Mesenchymal stem cell of Wharton's jelly (primary cell): ENCODE results near the genes MIGA2 and DOLPP1.

DNA sequence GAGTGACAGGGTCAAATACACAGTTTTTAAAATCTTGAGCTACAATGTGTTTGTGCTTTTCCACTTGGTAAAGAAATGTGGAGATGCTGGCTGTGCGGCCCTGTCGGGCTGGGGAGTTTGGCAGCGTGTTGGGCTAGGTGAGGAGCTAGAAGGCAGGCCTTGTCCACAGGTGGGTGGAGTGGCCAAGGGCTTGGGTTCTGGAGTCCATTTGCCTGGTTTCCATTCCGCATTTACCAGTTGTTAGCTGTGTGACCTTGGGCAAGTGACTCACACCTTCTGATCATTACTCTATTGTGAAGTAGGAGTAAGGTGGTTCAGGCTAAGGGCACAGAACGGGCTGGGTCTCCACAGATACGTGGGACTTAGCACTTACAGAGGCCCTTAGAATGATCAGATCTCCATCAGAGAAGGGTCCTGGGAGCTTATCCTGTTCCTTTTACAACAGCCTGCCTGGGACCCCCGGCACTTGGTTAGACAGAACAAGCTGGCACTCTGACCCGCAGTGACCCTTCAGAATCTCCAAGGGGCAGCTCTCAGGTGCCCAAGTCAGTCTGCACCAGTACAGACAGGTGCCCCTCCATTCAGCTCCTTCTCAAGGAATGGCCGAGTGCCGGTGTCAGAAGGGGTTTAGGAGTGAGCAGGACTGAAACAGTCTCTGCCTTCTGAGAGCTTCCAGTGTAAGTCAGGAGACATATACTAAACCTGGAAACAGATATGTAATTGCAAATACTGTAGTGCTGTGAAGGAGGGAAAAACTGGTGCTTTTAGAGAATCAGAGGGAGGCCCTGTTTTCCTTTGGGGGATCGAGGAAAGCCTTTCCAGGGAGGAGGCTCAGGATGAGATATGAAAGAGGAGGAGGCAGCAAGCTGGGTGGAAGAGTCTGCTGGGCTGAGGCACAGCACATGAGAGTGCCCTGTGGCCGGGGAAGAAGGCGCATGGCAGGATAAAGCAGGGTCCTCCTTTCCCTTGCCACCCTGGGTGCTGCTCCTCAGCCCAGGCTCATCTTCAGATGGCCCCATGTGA lies 6.5 kb downstream of the TBC1D13 start:
- CAGE, long polyA plus RNA = no peak

DNA sequence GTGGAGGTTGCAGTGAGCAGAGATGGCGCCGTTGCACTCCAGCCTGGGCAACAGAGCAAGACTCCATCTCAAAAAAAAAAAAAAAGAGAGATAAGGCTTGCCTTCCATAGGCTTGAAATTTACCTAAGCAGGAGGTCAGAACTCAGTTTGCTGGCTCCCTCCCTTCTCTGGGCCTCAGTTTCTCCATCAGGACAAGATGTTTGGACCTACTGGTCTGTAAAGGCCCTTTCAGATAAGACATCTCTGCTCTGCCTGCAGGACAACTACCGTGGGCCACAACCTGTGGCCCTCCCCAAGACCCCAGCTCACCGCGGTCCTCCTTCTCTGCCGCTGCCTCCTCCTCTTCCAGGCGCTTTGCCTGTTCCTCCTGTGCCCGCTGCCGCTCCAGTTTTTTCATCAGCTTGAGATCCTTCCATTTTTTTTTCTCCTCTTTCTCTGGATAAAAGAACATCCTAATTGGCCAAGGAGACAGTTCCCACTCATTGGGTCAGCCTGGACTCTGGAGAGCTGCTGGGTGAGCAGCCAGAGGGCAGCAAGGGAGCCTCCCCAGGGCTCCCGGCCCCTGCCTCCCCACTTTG lies 1.1 kb downstream of the SPOUT1 start:
- CAGE, long polyA plus RNA = no peak

- CAGE, long polyA plus RNA = no peak
Observed at GRCh38 chr9:128883642-128884693, 2.0 kb downstream of the LRRC8A start.

- CAGE, long polyA plus RNA = no peak
Observed at GRCh38 chr9:128899322-128900331, 17.7 kb downstream of the LRRC8A start.

DNA sequence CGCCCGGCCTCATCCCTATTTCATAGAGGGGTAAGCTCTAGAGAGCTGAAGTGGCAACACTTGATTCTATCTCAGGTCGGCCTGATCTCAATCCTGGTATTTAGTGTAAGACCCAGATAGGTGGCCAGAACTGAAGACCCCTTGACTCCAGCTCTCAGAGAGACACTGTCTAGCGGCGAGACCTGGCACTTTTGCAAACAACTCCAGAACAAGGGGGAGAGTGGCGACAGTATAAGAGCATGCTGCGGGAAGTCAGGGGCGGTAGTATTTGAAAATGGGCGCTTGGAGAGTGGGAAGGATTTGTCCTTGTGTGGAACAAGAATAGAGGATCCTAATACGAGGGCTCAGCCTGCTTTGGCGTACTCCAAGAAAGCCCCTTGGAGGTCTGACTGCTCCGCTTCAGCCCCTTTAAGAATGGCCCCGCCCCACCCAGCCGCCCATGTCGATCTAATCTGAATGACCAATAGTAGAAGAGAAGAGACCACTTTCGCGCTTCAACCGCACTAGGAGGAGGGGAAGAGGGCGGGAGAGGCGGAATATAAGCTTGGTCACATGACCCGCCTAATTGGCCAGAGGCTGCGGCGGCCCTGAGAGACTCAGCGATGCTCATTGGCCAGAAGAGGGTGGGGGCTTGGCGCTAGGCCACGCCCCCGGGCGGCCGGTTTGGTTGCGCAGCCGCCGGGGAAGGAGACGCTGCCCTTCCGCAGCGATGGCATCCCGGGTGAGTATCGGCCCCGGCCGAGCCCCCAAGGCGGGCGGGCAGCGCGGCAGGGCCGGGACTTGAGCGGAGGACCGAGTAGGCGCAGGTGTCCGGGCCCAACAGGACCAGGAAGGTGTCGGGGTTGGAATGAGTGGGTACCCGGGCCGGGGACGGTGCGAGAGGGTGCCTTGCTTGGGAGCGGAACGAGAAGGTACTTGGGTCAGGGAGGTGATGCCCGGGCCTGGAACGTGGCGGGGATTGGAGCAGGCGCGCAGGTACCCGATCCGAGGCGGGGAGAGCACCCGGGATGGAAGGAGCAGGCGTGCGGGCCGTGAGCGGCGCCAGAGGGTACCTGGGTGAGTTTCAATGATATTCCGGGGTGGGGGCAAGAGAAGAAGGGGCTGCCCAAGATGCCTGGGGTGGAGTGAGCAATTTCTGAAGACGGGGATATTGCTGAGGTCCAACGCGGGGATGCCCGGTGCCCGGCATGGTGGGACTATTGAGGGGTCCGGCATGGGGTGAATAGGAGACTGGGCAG lies at the start of gene MIGA2:
TSS of gene MIGA2 (plus strand) at position 666 of the 1,238 bp plus-strand sequence.
- CAGE, long polyA plus RNA = no peak

DNA sequence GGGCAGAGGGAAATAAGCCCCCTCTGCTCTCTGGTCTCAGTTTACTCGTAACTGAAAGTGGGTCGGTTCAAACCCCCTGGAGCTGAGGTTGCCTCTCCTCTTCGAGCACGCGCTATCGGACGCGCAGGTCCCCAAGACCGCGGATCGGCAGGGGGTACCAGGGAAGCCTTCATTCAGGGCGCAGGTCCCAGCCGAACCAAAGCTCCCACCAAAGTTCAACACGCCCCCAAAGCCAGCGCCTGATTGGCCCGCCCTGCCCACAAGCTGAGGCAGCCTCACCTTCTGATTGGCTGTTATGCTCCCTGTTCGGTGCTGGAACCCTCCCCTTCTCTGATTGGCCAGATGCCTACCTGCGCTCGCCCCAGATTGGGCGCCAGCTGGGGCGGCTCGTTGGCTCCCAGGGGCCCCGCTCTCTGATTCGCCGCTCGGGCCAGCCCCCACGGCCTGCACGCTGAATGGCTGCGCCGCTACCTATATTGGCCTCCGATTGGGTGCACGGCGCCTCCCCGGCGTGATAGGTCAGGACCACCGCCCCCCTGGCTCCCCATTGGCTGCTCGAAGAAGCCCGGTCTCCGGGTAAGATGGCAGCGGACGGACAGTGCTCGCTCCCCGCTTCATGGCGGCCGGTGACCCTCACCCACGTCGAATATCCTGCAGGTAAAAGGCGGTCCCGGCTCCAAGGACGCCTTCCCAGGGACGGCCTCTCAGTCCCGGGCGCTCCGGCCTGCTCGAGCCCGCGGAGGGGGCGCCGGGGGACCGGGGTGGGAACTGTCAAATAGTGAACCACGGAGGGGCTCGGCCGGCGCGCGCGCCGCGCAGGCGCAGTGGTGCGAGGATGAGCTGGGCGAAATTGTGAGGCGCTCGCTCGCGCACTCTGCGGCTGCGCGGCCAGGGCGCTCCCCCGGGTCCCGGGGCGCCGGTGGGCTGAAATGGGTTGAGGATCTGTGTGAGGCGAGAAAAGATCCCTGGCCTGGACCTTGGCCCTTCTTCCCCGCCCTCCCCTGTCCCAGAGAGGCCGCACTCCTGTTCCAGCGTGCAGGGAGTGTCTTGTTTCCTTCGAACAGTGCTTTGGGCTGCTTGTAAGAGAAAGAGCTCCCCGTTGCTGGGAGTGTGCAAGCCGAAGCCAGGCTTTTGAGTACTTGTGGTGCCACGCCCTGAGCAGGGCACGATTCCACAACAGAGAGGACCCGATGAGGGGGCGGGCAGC lies at the start of gene DOLPP1:
TSS of gene DOLPP1 (plus strand) at position 561 of the 1,207 bp plus-strand sequence.
- CAGE, long polyA plus RNA = no peak

DNA sequence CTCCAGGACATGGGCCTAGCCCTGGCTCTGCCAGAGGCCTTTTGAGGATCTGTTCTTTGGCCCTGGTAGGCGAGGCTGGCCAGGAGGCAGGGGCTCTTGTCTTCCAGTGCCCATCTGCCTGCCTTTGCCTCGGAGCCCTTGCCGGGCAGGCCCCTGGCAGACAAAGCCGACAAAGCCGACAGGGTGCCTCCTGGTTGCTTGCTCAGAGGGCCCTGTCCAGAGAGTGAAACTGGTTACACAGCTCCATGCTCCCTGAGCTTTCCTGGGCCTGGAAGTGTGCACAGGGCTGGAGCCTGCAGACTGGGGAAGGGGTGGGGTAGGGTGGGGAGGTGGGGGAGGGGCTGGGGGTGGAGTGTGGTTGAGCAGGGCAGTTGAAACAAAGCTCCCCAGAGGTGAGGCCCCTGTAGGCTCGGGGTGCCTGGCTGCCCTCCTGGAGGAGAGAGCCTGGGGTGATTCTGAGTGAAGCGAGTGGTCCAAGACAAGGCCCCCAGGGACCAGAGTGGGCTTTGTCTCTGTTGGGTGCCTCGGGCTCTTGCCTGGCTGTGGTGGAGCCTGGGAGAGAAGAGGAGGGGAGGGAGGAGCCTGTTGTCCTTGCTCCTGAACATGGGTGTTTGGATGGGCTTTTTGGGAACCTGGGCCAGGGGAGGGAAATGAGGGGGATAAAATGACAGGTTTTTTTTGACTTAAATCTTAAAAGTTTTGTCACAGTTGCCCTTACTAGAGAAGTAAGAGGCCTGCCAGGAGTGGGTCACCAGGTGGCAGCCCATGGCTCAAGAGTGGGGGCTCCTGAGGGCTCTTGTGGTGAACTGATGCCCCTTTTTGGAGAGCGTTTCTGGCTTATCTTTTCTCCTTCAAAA lies 29.5 kb downstream of the PTPA start:
- CAGE, long polyA plus RNA = no peak

GRCh38 chr9:129147332-129147760 lies 30.7 kb downstream of the IER5L start:
- CAGE, long polyA plus RNA = no peak

DNA sequence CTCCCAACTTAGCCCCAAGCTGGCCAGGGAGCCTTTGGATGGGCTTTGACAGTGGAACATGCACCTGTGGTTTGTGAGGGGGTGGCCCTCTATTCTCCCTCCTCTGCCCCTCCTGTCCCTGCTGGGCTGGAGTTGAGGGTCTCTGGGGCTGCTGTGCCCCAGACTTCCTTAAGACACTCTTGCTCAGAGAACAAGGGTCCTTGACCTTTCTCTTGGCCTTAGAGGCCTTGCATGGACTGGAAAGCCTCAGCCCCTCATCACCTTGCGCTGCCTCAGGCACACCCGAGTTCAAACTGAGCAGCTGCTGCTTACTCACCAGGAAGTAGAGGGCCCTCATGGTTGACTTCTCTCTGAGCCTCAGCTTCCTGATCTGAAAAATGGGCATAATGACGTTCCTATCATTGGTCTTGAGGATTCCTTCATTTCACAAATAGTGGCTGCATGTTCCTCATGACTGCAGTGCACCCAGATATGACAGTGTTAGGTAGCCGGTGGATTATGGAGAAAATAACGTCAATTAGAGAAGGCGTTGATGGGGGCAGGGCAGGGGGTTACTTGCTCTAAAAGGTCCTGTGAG lies 28.7 kb downstream of the IER5L start:
- CAGE, long polyA plus RNA = no peak

GRCh38 chr9:129178383-129178867 lies 364 bp upstream of the IER5L start:
- CAGE, long polyA plus RNA = no peak

DNA sequence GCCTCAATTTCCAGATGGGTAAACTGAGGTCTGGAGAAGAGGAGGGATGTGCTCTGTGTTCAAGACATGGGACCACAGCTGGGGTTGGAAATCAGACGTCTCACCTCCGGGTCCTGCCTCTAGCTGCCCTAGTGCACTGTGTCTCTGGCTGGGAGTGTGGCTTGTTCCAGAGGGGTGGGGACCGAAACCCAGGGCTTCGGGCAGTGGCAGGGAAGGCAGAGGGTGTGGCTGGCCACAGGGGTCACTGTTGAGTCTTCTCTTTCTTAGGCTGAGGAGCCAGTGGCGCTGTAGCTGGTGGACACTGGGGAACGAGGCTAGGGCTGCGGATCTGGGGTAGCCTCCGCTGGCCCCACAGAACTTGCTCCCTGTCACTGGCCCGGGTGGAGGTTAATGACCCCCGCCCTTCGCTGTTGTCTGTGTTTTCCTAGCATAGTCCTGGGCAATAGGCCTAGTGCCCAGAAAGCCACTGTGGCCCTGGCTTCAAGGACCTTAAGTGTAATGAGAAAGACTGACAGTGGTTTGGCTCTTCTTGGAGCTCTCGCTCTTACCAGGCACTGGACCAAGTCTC lies 4.6 kb upstream of the IER5L start:
- CAGE, long polyA plus RNA = no peak

GRCh38 chr9:129202634-129203110 lies 24.6 kb upstream of the IER5L start:
- CAGE, long polyA plus RNA = no peak

DNA sequence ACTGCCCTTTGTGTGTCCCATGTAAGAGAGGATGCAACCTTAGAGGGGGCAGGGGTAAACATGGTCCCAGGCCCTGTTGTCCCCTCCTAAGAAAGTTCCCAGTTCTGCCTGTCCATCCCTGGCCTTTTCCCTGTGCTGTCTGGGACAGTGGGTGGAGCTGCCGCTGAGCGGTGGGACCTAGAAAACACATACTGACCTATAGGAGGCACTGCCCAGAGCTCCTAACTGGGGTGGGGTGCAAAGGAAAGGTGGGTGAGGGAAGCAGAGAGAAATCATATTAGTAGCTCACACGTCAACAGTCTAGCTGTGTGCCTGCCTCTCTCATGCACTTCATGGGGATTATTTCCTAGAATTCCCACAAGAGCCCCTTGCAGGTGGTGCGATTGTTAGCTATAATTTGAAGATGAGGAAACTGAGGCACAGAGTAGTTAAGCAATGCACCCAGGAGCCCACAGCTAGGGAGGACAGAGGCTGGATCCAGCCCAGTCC lies 144.3 kb upstream of the IER5L start:
- CAGE, long polyA plus RNA = no peak

GRCh38 chr9:129332154-129332543 lies 154.1 kb upstream of the IER5L start:
- CAGE, long polyA plus RNA = no peak

DNA sequence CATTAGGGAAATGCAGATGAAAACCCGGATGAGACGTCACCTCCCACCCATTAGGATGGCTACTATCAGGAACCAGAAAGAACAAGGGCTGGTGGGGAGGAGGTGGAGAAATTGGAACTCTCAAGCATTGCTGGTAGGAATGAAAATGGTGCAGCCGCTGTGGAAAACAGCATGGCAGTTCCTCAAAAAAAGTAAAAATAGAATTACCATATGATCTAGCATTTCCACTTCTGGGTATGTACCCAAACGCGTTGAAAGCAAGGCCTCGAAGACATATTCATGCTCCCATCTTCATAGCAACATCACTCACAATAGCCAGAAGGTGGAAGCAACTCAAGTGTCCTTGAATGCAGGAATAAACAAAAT lies 166.6 kb upstream of the IER5L start:
- CAGE, long polyA plus RNA = no peak

DNA sequence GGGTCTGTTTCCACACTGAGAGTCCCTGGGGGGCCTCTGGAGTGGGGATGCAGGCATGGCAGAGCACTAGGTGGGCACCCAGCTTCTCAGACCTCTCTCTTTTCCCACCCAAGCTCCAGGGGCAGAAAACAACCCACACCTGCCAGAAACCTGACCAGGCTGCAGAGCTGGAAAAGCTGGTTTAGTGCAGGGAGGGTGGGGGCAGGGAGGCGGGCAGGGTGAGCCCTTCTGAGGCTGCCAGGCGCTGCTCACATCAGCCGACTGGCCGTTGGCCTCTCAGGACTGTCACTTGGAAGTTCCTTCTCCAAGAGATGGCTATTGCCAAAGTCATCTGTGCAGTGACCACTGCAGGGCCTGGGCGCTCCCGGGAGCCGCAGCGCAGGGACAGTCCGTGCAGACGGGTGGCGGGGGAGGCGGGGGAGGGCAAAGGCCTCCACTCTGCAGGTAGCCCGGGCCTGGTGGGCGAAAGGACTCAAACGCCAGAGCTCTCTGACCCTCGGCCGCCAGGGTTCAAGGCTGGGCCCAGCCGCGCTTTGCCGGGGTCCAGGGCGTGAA lies 205.0 kb upstream of the IER5L start:
- CAGE, long polyA plus RNA = no peak

GRCh38 chr9:129414077-129414314 lies 206.9 kb downstream of the C9orf50 start:
- CAGE, long polyA plus RNA = no peak

GRCh38 chr9:129459586-129459919 lies 161.3 kb downstream of the C9orf50 start:
- CAGE, long polyA plus RNA = no peak

DNA sequence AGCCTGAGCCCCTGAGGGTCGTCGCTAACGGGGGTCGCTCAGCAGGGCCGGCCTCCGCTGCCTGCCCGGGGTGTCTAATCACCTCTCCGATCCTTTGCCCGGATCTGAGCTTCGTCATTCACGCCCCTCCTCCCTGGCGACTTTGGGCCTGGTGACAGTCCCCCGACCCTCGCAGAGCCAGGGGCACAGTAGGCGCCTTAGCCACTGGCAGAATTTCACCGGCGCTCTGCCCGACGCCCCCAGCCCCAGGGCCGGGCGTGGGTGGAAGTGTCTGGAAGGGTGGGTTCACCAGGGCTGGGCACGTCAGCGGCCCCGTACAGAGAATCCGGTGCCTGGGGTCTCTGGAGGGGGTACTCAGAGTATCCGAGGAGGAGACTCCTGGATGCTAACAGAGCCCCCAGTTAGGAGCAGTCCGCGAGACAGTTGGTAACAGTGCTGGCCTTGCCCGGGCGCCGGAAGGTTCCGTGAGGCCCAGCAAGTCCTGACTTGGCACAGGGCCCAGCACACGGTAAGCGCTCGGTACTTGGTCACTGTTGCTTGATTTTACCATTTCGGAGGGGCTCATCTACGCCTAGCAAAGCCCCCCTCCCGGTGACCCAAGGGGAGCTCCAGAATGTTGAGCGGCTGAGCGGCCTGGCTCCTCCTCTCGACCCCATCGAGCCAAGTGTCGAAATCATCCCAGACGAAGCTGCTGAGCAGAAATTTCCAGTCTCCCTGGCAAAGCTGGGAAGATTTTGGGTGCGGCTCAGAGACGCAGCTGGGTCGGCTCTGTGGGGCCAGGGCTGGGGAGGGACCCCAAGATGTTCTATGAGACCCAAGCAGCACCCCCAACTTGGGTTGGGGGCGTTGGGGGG lies 137.5 kb downstream of the C9orf50 start:
- CAGE, long polyA plus RNA = no peak

DNA sequence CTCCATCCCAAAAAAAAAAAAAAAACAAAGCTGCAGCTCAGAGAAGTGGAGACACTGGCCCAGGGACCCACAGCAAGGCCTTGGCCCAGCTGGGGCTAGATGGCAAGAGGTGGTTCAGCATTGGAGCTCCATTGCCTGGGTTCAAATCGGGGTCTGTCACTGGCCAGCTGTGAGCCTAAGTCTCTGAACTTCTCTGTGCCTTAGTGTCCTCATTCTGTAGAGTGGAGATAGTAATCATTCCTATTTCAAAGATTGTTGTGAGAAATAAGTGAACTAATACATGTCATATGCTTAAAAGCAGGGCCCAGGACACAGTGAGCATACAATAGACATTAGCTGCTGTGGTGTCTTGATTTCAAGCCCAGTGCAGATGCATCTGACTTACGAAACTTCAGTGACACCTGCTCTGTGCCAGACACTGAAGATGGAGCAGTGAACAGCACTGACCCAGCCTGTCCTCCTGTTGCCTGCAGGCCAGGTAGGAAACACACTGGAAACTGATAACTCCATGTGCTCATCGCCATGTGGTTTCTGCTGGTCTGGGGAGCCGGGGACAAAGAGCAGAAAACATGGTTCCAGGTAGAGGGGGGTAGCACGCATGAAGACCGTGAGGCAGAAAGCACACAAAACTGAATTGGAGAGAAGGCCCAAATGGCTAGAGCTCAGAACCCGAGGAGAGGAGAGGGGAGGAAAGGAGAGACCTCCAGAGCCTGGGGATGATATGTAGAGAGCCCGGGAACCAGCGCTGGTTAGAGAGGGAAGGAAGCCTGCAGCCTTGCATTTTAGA lies 127.6 kb downstream of the C9orf50 start:
- CAGE, long polyA plus RNA = no peak